Bronchial lymph node (tissue), 1 donor: ENCODE measurements around a stretch of chr9.

- PRO-cap: no peak
Measured at GRCh38 chr9:91418311-91418646, 5.4 kb downstream of the NFIL3 start.

- PRO-cap: no peak
Measured at GRCh38 chr9:91588953-91589439, 165.4 kb upstream of the NFIL3 start.

- PRO-cap: no peak
Measured at GRCh38 chr9:91906555-91907063, 43.4 kb downstream of the ROR2 start.

DNA sequence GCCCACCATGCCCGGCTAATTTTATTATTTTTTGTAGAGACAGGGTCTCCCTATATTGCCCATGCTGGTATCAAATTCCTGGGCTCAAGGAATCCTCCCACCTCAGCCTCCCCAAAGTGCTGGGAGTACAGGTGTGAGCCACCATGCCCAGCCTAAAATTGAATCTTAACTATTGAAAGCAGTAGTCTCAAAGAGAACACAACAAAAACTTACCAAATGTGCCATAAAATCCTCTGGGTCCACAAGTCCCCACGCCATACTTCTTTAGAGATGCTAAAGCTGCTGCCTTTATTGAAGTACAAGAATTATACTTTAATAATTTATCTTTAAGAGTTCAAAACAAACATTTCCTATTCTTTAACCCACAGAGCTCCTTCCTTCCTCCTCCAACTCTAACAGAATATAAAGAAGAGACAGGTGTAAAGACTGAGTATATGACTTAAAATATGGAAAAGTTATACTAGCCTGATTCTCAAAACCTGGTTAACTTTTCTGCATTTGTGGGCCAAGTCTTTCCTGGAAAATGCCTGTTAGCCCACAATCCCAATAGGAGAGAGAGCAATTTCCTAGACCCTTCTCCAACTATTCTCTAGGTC, 35.3 kb downstream of the SPTLC1 start:
- PRO-cap: no peak

DNA sequence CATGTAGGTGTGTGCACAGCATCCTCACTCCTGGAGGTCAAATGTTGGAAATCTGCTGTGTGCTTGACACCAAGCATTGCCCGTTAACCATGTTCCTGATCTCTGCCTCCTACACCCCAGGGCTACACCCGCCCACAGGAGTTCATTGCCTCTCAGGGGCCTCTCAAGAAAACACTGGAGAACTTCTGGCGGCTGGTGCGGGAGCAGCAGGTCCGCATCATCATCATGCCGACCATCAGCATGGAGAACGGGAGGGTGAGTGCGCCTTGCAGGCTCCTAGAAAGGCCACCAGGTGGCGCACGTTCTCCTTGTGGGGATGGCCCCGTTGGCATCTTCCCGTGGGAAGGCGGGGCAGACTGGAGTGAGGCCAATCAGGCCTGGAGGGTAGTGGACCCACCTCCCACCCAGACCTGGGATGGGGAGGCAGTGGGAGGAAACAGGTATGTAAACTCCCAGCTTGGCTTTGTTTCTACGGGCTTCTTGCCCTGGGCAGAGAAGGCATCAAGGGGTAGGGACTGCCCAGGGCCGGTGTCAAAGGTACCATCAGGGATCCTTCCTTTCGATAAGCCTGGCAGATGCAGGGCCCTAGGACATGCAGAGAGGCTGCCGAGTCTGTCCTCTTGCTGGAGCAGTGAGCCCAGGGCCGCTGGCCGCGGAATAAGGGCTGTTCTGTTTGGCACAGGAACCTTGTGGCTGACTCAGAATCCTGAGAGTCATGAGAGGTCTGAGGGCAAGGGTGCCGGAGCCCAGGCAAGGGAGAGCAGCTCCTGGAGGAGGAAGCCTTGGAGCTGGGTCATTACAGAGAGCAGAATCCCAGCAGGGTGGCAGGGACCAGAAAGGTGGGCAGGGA, 18.8 kb upstream of the SPTLC1 start:
- PRO-cap: no peak

DNA sequence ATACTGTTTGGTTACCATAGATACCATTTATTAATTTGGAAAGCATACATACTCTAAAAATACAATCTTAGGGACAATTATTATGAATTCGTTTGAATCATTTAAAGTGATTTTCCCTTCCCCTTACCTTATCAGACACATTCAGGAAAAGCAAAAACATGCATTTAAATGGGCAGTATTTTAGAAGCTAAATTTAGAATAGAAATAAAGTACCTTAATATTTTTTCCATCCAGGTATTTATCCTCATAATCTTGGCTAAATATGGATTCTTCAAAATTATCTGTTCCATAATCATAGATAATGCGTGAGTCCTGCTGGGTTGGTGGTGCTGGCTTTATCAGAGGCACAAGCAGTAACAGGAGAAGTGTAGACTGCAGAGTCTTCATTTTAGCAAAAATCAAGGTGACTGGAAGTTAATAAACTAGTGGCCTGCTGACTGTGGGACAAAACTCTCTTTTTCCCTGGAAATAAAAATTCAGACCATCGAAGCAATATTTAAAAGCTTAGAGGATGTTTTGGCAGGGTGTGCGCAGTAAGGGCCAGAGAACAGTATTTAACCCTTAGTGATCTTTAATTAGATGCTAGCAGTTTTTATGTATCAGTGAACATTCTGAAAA, 1.2 kb downstream of the OGN start:
- PRO-cap: no peak

DNA sequence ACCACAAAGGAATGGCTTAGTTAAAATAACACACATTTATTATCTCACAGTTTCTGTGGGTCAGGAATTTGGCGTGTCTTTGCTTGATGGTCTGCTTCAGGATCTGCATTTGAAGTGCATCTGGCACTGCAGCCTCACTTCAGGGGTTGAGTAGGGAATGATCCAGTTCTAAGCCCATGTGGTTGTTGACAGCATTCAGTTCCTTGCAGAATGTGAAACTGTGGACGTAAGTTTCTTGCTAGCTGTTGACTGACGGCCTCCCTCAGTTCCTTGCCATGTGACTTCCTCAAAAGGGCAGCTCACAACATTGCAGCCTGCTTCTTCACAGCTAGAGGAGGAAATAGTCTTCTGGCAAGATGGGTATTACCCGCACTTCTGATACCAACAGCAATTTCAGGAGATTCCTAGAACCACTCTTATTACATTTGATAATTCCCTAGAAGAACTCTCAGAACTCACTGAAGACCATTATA, 2.2 kb upstream of the OGN start:
- PRO-cap: bidirectional peak, plus-strand start at position 343 of the sequence, minus-strand start at position 220 of the sequence

DNA sequence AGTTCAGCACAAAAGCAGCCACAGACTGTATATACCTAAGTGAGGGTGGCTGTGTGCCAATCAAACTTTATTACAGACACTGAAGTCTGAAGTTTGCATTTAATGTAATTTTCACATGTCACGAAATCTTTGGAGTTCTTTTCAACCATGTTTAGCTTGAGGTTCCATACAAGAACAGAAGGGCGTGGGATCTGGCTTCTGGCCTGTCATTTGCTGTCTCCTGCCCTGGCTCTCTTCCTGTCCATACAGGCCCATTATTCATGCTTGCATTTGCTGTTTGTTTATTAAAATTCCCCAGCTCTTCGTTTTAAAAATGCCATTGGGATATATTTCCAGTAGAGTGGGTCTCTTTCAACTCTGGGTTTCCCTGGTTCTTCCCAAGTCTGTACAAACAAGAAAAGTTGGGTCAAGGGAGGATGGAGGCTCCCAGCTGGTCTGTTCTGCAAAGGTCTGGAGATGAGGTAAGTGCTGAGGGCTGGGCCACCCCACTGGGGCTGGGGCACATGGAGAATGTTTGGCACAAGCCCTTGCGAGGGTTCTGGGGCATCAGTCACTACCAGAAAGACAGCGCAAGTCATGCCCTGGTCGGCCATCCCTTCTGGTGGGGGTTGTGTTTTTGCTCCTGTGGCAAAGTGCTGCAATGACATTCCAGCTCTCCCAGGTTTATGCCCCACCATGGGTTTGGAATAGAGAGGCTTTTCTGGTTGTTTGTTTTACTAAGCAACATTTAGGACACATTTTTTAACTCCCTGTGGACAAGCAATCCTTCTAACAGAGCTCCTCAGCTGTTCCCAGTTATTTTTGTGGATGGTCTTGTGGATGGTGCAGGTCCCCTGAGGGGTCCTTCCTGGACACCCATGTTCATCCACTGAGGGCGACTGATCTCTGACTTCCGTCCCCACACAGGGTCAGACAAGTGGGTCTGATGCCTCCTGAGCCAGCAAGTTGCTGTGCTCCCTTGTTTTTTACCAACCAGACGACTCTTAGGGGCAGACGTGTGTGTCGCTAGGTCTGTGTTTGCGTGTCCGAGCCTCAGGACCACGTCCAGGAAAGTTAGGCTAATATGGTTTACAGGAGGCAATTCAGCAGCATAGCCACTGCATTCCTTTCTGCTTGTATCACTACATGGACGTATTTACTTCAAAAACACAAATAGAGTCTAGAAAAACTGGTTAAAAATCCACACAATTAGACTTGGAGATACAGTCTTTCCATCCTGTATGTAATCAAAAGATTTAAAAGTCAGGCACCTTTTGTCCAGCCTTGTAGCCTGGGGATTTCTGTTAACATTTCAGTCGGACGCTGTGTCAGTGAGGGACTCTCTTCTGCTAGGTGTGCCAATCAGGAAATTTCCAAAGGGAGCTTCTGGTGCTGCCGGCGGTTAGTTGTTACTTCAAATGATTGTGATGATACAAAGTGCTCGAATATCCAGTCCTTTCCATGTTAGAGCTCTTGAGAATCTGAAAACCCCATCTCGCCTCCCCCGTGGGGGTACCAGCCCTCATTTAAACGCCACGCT, 64.8 kb upstream of the ECM2 start:
- PRO-cap: no peak

GRCh38 chr9:92769335-92769607, 4.6 kb upstream of the BICD2 start:
- PRO-cap: no peak

DNA sequence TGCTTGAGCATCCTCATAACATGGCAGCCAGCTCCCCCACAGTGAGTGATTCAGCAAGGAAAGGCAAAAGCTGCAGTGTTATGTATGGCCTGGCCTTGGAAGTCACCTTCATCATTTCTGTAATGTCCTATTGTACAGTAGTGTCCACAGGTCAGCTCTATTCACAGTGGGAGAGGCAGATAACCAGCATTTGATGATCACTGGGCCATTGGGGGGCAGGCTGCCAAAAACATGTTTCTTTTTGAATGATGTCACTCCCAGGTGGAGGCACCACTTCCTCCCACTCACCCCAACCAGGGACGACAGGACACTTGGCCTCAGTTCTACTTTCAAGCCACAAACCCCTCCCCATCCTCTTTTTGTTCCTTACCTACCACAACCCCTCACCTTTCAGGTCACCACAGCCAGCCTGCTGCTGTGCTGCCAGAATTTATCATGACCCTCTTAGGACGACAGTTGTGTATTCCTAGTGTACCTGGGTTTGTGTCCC, 14.6 kb downstream of the FGD3 start:
- PRO-cap: unidirectional peak, plus-strand start at position 320 of the sequence; unidirectional peak, plus-strand start at position 386 of the sequence

GRCh38 chr9:92964803-92965080, 17.4 kb downstream of the FGD3 start:
- PRO-cap: no peak

DNA sequence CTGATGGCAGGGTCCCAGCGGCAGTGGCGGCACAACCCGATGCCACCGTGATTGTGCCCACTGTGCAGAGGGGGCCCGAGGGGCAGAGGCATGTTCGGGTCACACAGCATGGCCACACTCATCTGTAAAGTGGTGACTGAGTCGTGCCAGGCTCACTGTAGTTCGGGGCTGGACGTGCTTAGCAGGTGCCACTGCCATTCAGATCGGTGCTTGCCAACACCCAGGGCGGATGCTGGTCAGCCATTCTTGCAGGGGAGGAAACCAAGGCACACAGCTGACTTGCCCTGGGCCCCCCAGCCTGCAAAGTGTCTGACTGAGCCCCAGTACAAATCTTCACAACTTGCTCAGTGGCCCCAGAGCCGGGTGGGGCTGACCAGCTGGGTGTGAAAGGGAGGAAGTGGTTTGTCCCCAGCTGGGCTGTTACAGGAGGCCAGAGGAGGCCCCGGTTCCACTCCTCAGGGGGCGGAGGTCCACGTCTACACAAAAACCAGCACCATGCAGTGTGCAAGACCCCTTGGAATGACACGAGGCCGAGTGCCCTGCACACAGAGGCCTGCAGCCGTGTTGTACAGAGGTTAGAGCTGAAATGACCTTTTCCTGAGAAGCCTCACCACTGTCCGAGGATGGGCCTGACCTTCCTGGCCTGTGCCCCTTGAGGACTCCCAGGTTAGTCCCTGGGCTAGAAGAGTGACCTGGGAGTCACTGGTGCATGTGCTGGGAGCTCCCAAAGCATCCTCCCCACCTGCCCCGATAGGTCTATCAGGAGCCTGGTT, 17.9 kb downstream of the FGD3 start:
- PRO-cap: bidirectional peak, plus-strand start at position 425 of the sequence, minus-strand start at position 307 of the sequence

- PRO-cap: no peak
Measured at GRCh38 chr9:92968977-92969151, 21.5 kb downstream of the FGD3 start.

DNA sequence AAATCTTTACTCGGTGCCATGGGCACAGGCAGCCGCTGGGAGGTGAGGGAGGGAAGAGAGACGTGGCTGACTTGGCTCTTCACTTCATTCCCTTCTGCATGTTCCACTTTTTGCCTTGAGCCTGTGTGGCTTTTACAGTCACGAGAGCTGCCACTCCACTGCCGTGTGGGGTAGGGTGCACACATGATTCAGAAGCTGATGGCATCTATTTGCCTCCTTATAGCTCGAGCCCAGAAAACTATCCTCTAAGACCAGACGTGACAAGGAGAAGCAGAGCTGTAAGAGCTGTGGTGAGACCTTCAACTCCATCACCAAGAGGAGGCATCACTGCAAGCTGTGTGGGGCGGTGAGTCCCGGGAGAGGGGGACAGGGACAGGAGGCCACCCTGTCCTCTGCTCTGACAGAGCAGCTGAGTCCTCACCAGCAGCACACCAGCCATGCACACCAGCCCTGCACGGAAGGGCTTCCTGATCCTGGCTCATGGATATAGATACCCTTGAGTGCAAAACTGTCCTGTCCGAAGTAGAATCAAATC, 28.8 kb upstream of the SUSD3 start:
- PRO-cap: no peak

DNA sequence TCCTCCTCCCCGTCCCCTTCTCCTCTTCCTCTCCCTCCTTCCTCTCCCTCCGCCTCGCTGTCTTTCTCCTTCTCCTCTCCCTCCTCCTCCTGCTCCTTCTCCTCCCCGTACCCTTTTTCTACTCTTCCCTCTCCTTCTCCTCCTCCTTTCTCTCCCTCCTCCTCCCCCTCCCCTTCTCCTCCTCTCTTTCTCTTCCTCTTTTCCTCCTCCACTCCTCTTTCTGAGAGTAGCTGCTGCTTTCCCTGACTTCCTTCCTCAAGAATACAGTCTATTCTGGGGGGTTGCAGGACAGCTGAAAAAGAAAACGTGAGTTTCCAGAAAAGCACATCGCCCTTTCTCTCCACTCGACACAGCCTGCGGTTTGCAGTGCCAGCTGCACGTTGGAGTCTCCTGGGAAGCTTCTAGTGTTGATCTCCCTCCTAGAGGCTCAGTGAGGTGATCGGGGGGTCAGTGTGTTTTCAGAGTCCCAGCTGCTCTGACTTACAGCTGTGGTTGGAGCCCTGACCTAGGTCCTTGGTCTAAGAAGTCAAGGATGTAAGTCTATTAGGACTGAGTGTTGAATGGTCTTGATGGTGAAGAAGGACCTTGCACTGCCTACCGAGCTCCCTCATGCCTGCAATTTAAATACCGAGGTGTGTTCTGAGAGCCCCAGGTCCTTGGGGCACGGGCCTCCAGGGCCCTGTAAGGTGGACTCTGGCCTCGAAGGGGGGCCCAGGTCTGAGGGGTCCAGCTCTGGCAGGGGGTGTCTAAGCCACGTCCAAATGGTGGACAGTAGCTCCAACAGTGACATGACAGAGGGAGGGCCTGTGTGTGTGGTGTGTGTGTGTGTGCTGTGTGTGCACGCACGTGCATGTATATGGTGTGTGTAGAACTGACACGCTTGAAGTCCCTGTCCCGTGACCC, 24.9 kb upstream of the SUSD3 start:
- PRO-cap: no peak

DNA sequence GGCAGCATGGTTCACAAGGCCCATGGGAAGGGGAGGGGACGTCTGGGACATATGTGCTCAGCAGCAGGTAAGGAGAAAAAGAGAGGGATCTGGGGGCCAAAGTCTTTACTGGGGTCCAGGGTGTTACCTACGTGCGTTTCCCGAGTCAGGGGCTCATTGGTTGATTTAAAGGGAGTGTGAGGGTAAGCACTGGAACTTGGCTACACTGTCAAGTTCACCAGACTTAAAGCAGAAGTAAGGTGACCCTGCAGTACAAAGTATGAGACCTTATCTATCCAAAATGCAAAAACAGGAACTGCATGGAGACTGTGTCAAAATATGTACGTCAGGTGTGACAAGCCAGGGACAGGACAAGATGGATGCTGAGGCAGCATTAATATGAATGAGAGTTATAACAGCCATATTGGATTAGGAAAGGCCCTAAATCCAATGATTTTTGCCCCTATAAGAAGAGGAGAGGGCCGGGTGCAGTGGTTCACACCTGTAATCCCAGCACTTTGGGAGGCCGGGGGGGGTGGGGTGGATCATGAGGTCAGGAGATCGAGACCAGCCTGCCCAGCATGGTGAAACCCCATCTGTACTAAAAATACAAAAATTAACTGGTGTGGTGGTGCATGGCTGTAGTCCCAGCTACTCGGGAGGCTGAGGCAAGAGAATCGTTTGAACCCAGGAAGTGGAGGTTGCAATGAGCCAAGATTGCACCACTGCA, 15.3 kb upstream of the SUSD3 start:
- PRO-cap: no peak

DNA sequence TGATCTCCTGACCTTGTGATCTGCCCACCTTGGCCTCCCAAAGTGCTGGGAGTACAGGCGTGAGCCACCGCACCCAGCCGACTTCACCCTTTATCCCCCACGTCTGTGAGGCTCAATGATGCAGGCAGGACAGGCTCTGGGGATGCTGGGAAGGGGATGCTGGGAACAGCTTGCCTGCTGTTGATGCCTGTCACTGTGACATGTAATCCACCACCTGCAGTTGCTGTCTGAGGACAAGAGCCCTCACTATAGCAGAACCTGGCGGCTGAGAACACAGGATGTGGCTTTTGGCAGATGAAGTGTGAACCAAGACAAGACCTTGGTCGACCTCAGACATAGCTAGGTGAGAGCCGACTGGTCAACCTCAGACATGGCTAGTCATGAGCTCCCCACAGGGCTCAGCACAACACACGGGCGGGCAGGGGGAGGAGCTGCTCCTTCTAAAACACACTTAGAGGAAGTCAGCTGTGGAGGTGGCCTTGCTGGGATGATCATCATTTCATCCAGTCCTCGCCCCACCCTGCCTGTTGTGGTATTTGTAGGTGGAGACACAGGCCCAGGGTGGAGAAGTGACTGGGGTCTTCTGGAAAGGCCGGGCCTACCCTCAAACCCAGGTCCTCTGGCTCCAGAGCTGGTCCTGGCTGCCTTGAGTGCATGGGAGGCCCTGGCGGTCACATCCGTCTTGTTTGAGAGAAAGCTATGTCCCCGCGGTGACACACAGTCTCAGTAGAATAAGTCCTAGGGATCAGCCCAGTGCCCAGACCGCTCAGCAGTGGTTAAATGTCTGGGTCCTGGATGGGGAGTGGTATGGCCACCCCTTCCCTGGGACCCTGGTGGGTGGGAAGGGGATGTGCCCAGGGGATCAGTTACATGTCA, 6.0 kb downstream of the SUSD3 start:
- PRO-cap: bidirectional peak, plus-strand start at position 411 of the sequence, minus-strand start at position 260 of the sequence

DNA sequence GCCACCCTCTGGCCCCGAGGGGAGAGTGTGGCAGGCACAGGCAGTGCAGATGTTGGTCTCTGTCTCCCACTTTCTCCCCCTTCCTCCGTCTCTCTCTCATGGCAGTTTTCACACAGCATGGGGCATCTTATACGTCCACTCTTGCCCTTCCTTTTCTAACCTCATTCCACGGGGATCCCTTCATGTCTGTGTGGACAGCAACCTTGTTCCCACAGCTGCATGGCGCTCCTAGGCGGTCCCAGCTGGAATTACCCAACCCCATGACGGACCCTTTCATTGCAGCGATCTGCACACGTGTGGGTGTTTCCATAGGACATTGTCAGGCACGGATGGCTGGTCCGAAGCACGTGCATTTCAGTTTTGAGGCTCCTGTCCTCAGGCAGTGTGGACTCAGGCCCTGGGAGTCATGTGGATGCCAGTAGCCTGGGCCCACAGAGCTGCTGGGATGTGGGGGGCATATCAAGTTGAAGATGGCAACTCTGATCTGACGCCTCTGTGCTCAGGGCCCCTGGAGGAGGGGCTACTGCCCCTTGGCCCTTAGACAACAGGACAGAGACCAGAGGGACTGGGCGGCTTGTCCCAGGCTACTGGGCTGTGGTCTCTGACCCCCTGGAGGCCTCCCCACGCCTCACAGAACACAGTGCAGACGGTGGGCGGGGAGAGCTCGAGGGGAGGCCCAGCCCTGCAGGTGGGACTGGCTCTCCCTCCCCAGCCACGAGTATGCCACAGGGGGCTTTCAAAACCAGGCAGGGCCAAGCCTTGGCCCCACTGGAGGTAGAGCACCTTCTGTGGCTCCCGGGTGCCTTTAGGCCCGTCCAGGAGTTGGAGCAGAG, 15.1 kb downstream of the CARD19 start:
- PRO-cap: no peak

- PRO-cap: no peak
Measured at GRCh38 chr9:93114015-93114464, 18.0 kb downstream of the CARD19 start.

DNA sequence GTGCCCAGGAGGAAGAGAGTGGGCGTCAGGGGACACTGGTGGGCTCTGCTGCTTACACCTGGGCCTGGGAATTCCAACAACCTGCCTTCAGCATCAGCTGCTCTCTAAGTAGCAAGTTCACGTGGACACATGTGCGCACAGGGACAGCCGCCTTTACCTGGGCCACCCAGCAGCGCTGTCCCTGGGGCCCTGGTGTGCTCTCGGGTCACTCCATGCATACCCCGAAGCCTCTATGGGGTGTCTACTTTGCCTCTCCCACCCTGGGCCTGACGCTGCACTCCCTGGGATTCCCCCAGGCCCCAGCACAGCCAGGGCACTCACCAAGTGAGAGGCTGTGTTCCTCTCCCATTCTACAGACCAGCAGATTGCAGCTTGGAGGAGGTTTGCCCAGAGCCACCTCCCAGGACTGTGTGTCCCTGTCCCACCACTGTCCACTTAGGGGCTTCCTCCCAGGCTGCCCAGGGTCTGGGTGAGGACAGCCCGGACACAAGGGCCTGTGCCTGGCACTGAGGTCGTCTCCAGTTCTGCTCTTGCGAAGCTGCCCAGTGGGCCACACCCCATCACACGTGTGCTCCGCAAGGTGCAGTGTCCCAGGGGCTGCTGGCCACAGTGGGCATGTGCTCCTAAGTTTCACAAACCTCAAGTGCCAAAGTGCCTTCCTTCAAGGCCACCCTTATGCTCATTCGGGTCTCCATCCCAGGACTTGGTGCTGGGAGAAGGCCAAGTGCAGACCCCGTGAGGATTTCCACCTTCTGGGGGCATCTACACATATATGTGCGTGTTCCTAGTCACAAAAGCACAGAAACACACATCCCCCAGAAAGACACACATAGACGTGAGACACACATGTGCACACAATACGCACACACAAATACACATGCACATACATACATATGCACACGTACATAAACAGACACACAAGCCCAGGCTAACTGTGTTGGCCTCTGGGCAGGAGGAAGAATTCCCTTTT, 5.8 kb downstream of the NINJ1 start:
- PRO-cap: no peak